ENCODE results near the gene PPFIBP1.

DNA sequence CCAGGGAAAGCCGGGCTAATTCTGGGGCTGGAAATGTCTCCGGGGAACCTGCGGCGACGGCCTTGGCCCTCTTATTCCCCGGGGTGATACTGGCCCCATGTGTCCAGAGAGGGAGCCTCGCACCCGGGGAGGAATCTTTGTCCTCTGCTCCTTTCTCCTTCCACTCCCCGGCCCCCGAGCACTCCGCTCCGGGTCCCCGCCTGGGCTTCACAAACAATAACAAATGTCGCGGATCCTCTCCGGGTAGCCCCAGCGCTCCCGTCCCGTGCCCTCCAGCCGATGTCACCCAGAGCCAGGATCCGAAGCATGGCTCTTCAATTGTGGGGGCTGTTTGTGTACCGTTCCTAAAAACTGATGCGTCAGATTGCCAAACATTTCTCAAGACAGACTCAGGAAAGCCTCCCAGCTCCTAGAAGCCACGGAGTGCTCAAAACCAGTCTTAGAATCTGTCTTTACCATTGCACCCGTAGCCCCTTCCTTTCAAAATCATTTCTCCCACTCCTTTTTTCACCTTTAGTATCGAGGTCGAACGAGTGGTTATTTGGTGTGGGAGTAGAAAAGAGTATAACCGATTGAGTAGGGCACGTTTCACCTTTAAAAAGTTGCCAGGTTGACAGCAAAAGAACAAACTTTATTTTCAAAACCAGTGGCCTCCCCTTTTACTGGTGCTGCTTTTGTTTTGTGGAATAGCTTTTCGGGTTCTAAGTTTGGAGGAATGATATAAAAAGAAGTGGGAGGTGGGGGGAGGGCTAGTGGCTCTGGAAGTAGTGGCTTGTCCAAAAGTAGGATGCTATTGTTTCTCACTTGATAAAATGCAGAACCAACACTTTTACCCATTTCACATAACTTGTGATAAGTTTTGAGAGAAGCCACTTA is 587 bp downstream of the STK38L start:
- PRO-cap, 4 experiments, result peak in 4 of 4 experiments; most common plus-strand start position 375 of the sequence (in 3); most common minus-strand start position 306 of the sequence (in 3)
- RAMPAGE, long total RNA, 2 experiments, result no peak in any of the 2 experiments
- RRBS, result 50% methylated on average over 1 of the region's 31 CpGs

DNA sequence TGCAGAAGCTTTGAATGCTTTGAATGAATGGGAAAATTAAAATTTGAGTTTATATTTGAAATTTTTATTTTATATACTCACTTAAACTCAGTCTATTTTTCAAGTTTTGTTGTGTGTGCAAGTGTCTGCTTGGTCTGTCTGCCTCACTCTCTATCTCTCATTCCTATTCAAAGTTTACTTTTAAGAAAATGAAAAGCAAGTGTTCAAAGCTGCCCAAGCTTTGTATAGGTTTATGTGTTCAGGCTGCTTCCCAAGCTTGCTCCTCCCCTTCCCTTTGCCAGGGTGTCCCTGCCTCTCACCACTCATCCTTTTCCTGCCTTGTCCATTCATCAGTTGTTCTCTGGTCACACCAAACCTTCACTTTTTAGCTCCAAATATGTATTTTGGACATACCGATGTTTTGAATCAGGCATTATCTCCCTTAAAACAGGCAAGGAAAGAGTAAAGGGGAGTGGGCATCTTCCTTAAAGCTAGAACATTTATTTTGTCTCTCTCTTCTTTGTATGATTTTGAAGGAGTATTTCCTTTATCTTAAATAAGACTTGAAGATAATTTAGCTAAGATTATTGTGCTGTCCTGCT is 41.3 kb downstream of the STK38L start:
- PRO-cap, 4 experiments, result peak in 2 of 4 experiments; most common plus-strand start position 325 of the sequence (in 2)
- RAMPAGE, long total RNA, 2 experiments, result no peak in any of the 2 experiments
- RRBS, result no CpG with 5 or more reads among the region's 1 CpG

GRCh38 chr12:27523102-27523902 is 704 bp upstream of the PPFIBP1 start:
- PRO-cap, 4 experiments, result peak in 3 of 4 experiments; most common plus-strand start chr12:27523751 (in 2); most common minus-strand start chr12:27523428 (in 1)
- RAMPAGE, long total RNA, 2 experiments, result no peak in any of the 2 experiments
- RRBS, result no CpG with 5 or more reads among the region's 19 CpGs

- PRO-cap, 4 experiments, result peak in 4 of 4 experiments; most common plus-strand start chr12:27524206 (in 3); most common minus-strand start chr12:27524002 (in 3)
- RAMPAGE, long total RNA, 2 experiments, result start-site peak on the plus strand in 1 of 2 experiments, at chr12:27524224-27524230 at its widest, 40 reads per replicate
- RRBS, result 6% methylated on average over 12 of the region's 37 CpGs
Measured at GRCh38 chr12:27523903-27524782, at the start of gene PPFIBP1. Gene PPFIBP1, plus strand, starts transcription at chr12:27524206.

DNA sequence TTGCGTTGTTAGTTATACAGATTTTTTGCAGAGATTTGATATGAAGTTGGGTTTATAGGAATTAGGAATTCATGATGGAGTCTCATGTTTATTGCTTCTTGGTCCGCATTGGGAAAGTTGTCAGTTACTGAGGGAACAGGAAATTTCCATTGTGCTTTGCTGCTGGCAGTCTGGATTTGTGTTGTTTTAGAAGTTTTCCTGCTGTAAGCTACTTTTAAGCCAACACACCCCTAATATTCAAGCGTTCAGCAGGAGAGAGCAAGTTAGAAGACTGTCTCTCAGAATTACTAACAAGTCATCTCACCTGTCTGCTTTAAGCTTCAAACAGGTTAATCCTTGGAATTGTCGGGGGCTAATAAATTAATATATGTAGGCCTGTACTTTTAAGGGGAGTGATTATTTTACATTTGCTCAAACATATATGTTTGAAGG is 32.5 kb downstream of the PPFIBP1 start:
- PRO-cap, 4 experiments, result peak in 1 of 4 experiments; most common plus-strand start position 240 of the sequence (in 1)
- RAMPAGE, long total RNA, 2 experiments, result no peak in any of the 2 experiments
- RRBS, result no CpG with 5 or more reads among the region's 4 CpGs

DNA sequence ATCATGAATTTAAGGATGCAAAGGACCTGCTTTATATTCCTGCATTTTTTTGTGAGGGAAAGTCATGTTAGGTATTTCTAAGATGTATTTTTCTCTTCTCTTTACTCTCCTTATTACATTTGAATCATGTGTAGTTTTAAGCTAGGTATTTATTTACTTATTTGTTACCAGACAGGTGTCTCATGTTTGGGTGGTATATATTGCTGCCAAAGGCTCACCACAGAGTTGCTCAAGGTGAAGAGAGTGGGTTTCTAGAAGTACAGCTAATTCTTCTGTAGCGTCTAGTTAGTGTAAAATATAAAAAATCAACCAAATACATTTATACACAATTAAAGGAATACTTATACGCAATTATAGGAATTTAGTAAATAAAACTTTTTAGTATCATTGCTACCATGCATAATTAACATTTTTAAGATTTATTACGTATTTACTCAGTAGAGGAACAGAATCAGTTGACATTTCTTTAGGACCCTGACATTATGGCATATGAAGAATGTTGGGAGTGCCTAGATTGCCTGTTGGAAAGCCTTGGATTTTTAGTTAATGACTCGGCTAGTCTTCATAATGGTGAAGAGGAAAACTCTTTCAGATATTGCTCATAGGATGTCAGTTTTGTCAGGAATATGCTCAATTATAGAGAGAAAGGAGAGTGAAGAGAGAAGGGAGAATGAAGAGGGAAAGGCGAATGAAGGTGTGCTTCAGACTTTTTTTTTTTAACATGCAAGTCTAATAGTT is 14.4 kb downstream of the CCDC91 start:
- PRO-cap, 4 experiments, result no peak in any of the 4 experiments
- RAMPAGE, long total RNA, 2 experiments, result no peak in any of the 2 experiments
- RRBS, result no CpG with 5 or more reads among the region's 5 CpGs

- PRO-cap, 4 experiments, result no peak in any of the 4 experiments
- RAMPAGE, long total RNA, 2 experiments, result no peak in any of the 2 experiments
- RRBS, result no CpG with 5 or more reads among the region's 5 CpGs
Measured at GRCh38 chr12:28794297-28794684, 354.8 kb upstream of the FAR2 start.

- PRO-cap, 4 experiments, result no peak in any of the 4 experiments
- RAMPAGE, long total RNA, 2 experiments, result no peak in any of the 2 experiments
- RRBS, result no CpG with 5 or more reads among the region's 5 CpGs
Measured at GRCh38 chr12:29208496-29209275, 59.6 kb downstream of the FAR2 start.

- PRO-cap, 4 experiments, result no peak in any of the 4 experiments
- RAMPAGE, long total RNA, 2 experiments, result no peak in any of the 2 experiments
- RRBS, result no CpG with 5 or more reads among the region's 19 CpGs
Measured at GRCh38 chr12:29323667-29324346, 57.2 kb downstream of the ERGIC2 start.

DNA sequence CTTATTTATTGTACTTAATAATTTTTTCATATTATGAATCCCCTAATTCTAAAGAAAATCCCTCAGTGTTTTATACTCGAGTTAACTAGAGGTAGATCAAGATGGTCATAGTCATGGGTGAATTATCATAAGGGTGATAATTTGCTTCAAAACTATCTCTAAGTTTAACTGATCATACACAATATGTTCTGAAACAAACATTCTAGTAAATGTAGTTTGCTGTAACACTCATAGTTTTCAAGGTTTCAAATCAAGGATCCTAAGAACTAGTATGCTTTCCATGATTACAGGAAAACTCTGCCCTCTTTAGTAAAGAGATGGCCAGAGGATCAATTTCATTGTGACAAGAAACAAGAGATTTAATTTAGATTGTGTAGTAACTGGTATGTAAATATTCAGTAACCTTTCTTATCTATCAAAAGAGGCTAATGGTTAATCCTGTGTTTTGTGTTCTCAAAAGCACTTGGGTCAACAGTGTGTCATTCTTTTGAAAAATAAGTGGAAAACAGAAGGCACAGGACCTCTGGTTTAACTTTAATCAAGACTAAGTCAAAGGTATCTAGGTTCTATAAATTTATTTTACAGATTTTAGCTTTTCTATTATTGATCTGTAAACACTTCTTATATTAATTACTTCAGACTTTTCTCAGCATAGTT is 56.5 kb upstream of the ERGIC2 start:
- PRO-cap, 4 experiments, result no peak in any of the 4 experiments
- RAMPAGE, long total RNA, 2 experiments, result no peak in any of the 2 experiments
- RRBS, result no CpG with 5 or more reads among the region's 1 CpG

- PRO-cap, 4 experiments, result no peak in any of the 4 experiments
- RAMPAGE, long total RNA, 2 experiments, result no peak in any of the 2 experiments
- RRBS, result no CpG with 5 or more reads among the region's 4 CpGs
Measured at GRCh38 chr12:29574534-29574968, 77.1 kb upstream of the OVCH1 start.

GRCh38 chr12:29582216-29583024 is 84.9 kb upstream of the OVCH1 start:
- PRO-cap, 4 experiments, result peak in 2 of 4 experiments; most common plus-strand start chr12:29582856 (in 1); most common minus-strand start chr12:29582912 (in 1)
- RAMPAGE, long total RNA, 2 experiments, result start-site peak on the minus strand in 1 of 2 experiments, at chr12:29582634-29582684 at its widest, 8 reads per replicate
- RRBS, result no CpG with 5 or more reads among the region's 6 CpGs

DNA sequence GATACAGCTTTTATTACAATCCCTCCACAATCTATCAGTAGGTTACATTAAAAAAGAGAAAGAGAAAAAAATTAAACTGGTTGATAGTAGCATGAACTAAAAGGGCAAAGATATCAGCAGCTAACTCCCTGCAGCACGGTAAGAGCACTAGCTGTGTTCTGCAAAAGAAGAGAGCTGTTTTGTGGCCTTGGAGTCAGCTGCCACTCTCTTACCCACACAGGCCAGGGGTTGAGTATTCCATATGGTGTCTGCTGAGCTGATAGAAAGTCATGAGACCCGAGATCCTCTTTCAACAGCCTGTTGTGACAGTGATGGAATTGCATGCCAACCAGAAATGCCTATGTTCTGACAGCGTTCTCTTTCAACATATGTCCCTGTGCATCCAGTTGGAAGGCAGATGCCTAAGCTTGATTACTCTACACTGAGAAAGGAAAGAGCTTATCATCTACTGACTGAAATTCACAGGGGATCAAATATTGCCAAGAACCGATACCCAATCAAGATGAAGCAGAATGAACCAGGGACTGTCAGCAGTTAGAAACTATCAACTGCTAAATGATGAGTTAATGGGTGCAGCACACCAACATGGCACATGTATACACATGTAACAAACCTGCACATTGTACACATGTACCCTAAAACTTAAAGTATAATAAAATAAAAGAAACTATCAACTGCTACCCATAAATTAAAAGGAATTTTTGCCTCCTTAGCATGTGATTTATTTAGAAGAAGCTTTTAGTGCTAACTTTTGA is 39.8 kb downstream of the TMTC1 start:
- PRO-cap, 4 experiments, result no peak in any of the 4 experiments
- RAMPAGE, long total RNA, 2 experiments, result no peak in any of the 2 experiments
- RRBS, result no CpG with 5 or more reads among the region's 4 CpGs

GRCh38 chr12:30200757-30201167 is 417.0 kb upstream of the TMTC1 start:
- PRO-cap, 4 experiments, result no peak in any of the 4 experiments
- RAMPAGE, long total RNA, 2 experiments, result no peak in any of the 2 experiments
- RRBS, result 4% methylated on average over 8 of the region's 21 CpGs

- PRO-cap, 4 experiments, result no peak in any of the 4 experiments
- RAMPAGE, long total RNA, 2 experiments, result no peak in any of the 2 experiments
Measured at GRCh38 chr12:30404575-30404774, 291.2 kb downstream of the IPO8 start.

- PRO-cap, 4 experiments, result no peak in any of the 4 experiments
- RAMPAGE, long total RNA, 2 experiments, result start-site peak on the minus strand in 1 of 2 experiments, at chr12:30639516-30639742 at its widest, 21 reads per replicate
- RRBS, result no CpG with 5 or more reads among the region's 4 CpGs
Measured at GRCh38 chr12:30639444-30639796, 56.2 kb downstream of the IPO8 start.

DNA sequence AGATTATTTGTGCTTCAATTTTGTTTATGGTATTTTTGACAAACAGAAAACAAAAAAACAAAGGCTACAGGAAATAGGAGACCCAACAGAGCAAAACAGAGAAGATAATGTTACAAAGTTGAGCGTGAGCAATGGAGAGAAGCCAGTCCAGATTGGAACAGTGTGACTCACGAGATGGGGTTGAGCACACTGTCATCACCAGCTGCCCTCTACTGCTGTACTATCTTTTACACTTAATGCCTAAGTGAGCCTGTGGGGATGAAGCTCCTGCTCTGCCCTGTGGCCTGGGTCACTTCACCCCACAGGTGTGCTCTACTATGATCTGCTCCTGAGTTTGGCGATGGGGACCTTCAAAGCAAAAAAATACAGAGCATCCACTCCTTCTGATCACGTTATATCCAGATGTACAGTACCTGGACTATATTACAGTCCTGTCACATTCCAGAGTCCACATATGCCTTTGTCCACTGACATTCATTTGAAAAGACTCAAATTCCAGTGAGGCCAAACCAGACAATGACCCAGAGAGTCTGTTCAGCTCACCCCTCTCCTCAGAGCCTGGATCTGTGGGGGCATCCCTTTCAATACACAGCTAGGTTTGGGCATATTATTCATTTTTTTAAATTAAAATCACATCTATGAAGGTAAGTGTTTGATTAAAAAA is 4.4 kb downstream of the IPO8 start:
- PRO-cap, 4 experiments, result no peak in any of the 4 experiments
- RAMPAGE, long total RNA, 2 experiments, result no peak in any of the 2 experiments
- RRBS, result no CpG with 5 or more reads among the region's 4 CpGs

- PRO-cap, 4 experiments, result no peak in any of the 4 experiments
- RAMPAGE, long total RNA, 2 experiments, result no peak in any of the 2 experiments
- RRBS, result no CpG with 5 or more reads among the region's 4 CpGs
Measured at GRCh38 chr12:31162925-31163178, 89.2 kb downstream of the DDX11 start.

DNA sequence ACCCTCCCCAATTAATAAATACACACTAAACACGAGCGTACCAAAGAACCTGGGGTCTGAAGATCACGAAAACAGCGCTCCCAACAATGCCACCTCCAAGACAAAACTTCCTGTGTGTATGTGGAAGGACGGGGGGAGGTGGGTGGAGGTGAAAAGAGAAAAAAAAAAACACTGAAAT is 266 bp downstream of the SINHCAF start:
- PRO-cap, 4 experiments, result peak in 1 of 4 experiments; most common minus-strand start position 112 of the sequence (in 1)
- RAMPAGE, long total RNA, 2 experiments, result no peak in any of the 2 experiments
- RRBS, result no CpG with 5 or more reads among the region's 5 CpGs

GRCh38 chr12:31570861-31571344 is 20.0 kb downstream of the DENND5B start:
- PRO-cap, 4 experiments, result no peak in any of the 4 experiments
- RAMPAGE, long total RNA, 2 experiments, result no peak in any of the 2 experiments
- RRBS, result no CpG with 5 or more reads among the region's 5 CpGs

All from uterus (tissue), 7 donors.